Metastatic Liver Carcinoma in the Lung (tissue), 2 donors: ENCODE measurements around a stretch of chr5.

DNA sequence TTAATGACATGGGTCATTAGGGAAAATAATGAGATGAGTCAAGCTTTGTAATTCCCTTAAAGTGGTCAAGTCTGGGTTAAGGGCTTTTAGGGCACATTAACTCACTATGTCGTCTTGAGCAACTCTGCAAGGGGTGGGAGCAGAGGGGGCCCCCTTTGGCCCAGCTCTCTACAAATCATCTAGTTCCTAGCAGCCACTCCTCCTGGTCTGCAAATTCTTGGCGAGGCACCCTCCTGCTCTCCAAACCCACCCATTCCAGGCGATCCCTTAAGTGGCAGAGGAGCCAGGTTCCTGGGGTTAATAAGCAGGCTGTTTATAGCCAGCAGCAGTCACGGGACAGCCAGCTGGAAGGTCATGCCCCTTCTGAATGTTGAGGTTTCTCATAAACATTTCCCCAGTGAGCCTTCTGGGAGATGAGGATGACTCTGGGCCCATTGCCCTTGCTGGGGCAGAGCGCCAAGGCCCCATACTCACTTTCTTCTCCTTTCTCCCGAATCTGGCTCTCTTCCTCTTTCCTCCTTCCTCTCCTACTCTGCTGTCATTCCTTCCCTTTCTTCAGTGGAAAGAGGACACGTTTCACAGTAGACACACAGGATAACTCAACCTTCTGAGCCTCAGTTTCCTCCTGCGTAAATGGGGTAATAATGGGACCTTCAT is 14.3 kb upstream of the GPX3 start:
- PRO-cap, 2 experiments = peak in 2 of 2 experiments; most common plus-strand start position 411 of the sequence (in 2); most common minus-strand start position 273 of the sequence (in 1)

DNA sequence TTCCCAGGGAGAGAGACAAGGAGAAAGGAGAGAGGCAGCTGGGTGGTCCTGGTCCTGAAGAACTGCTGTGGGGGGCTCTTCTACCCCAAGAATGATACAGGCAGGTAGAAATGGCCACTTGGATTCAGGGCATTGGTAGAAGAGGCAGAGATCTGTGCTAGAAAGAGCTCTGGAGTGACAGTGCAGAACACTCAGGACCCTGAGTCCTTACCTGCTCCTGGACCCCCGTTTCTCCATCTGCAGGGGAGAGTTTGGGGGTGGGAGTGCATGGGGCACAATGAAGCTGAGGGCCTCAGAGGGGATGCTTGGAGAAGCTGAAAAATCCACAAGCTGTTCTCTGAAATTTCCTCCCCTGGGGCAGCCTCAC is 746 bp downstream of the GPX3 start:
- PRO-cap, 2 experiments = no peak in any of the 2 experiments

- PRO-cap, 2 experiments = no peak in any of the 2 experiments
Measured at GRCh38 chr5:151062709-151063321, 18.0 kb downstream of the TNIP1 start.

DNA sequence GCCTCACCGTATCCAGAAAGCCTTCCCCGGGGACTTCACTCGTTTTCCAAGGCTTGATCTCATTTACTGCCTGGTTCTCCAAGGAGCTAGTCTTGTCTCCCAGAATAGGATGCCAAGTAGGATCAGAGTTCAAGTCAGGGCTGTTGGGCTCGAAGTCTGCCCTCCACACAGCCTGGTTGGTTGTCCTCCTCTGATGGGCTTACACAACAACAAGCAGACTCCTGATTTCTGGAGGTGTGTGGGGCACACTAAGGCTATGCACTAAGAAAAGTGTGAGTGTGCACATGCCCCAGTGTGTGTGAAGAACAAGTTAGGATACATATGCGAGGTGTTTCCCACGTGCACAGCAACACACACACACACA is 14.0 kb upstream of the TNIP1 start:
- PRO-cap, 2 experiments = no peak in any of the 2 experiments

DNA sequence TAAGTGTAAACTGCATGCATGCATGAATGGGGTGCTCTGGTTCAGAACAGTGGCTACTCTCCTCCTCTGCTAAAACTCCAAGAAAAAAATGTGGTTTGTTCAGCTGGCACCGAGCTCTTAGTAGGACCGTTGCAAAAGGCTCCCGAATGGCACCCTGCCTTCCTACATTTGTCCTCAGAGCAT is 17.7 kb upstream of the TNIP1 start:
- PRO-cap, 2 experiments = no peak in any of the 2 experiments

DNA sequence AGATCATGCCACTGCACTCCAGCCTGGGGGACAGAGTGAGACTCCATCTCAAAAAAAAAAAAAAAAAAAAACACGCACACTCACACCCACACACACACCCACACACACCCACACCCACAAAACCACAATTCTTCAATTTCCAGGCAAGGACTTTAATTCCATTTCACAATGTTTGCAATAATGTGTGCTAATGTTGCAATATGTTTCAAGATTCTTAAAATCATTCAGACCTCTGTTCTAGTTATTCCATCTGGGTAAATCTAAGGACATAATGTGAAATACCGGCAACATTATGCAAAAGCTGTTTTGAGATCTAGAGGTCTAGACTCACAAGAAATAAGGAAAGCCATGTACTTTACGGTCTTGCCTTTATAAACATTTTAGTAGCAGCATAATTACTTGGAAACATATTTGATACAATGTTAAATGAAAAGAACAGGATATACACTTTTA is 28.2 kb downstream of the CCDC69 start:
- PRO-cap, 2 experiments = no peak in any of the 2 experiments

DNA sequence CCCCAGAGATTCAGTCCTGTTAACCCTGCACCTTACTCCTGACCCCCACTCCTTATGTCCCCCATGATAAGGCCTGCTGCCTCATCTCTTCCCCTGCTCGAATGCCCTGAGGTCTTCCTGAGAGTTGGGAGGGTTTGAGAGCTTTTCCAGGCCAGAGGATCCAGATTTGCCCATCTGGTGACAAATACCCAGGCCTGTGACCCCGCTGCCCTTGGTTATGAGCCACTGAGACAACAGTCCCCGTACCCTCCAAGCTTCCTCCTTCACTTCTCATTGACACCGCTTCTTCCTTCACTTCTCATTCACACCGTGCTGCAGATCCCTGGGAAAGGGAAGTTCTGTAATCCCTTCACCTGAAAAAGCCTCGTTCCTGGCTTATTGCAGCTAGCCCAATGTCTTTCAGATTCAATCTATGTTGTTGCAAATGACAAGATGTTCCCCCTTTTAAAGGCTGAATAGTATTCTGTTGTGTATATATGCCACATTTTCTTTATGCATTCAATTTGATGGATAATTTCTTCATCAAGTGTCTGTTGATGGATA is 676 bp downstream of the GM2A start:
- PRO-cap, 2 experiments = no peak in any of the 2 experiments

- PRO-cap, 2 experiments = no peak in any of the 2 experiments
Measured at GRCh38 chr5:151345802-151346415, 1.4 kb downstream of the SLC36A2 start.

DNA sequence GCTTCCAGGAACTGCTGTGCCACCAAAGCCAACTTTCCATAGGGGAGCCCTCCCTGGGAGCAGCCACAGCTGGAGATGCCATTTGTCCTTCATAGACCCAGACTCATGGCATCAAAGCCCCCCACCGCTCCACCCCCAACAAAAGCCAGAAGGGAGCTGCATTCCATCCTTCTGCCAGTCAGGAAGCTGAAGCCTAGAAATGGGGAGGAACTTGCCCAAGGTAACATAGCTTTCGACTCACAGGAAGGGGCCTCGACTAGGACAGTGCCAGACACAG is 28.9 kb upstream of the FAT2 start:
- PRO-cap, 2 experiments = no peak in any of the 2 experiments

- PRO-cap, 2 experiments = peak in 1 of 2 experiments; most common plus-strand start chr5:151685922 (in 1); most common minus-strand start chr5:151685974 (in 1)
Measured at GRCh38 chr5:151685460-151686325, 1.0 kb downstream of the SPARC start.

GRCh38 chr5:151770025-151770150 is 1.9 kb upstream of the G3BP1 start:
- PRO-cap, 2 experiments = no peak in any of the 2 experiments

DNA sequence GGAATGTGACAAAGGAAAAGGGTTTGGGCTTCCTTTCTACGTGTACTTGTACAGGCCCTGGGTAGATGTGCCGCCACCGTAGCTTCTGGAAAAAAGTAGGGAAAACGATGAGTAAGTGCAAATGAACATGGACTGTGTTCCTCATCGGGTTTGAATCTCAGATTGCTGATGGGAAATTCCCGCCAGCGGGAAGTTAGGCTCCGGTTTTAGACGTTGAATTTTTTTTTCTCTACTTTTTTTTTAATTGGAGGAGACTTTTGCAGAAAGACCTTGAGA is 1.1 kb downstream of the G3BP1 start:
- PRO-cap, 2 experiments = peak in 2 of 2 experiments; most common minus-strand start position 87 of the sequence (in 1)

GRCh38 chr5:151773214-151773573 is 1.4 kb downstream of the G3BP1 start:
- PRO-cap, 2 experiments = no peak in any of the 2 experiments

DNA sequence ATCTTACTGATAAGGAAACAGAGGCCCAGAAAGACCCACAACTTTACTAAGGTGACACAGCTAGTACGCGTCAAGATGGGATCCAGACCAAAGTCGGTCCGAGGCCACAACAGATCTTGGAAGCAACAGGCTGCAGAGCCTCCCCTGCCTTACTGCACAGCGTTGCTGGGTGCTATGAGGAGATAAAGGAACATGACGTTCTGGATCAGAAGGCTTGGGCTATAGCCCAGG is 144.2 kb downstream of the NMUR2 start:
- PRO-cap, 2 experiments = no peak in any of the 2 experiments

DNA sequence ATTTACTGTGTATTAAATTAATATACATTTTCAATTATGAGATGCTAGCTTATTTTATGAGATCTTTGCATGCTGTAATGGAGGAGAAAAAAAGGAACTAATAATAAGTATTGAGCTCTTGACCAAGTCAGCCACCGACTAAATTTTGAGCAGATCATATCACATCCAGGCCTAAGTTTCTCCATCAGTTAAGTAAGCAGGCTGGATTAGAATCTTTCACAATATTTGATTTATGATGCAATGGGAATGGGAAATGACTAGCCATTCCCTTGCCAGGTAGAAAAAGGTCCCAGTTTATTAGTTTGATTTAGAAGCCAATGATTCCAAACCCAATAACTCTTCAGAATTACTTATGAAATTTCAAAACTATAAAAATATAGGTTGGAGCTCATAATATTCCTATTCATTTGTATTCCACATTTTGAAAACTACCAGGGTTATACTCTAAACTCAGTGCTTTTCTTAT is 533.2 kb upstream of the GRIA1 start:
- PRO-cap, 2 experiments = no peak in any of the 2 experiments

- PRO-cap, 2 experiments = no peak in any of the 2 experiments
Measured at GRCh38 chr5:153859556-153859801, 179.2 kb downstream of the FAM114A2 start.

DNA sequence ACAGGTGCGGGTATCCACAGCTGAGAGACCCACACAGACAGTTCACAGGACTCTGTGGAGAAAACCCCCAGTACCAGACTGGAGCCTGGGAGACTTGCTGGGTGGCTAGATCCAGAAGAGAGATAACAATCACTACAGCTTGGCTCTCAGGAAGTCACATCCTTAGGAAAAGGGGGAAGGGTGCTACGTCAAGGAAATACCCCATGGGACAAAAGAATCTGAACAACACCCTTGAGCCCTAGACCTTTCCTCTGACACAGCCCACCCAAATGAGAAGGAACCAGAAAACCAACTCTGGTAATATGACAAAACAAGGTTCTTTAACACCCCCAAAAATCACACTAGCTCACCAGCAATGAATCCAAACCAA is 23.3 kb downstream of the FAM114A2 start:
- PRO-cap, 2 experiments = no peak in any of the 2 experiments

DNA sequence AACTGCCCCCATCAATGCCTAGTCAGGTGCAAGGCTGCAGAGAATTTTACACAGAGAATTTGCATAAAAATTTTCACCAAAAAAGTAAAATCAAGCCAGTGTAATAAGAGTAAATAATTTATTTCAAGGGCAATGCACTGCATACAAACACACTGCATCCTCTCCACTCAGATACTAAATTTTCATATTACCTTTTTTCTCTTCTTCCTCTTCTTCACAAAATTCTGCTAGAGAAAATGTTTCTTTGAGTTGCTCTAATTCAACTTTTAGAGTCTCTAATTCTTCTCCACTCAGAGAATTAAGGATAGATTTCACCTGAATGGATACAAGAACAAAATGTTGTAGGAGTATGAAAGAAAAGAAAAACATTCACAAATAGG is 12.5 kb downstream of the FAM114A2 start:
- PRO-cap, 2 experiments = no peak in any of the 2 experiments

- PRO-cap, 2 experiments = no peak in any of the 2 experiments
Measured at GRCh38 chr5:154053121-154054019, 14.6 kb downstream of the MFAP3 start.

DNA sequence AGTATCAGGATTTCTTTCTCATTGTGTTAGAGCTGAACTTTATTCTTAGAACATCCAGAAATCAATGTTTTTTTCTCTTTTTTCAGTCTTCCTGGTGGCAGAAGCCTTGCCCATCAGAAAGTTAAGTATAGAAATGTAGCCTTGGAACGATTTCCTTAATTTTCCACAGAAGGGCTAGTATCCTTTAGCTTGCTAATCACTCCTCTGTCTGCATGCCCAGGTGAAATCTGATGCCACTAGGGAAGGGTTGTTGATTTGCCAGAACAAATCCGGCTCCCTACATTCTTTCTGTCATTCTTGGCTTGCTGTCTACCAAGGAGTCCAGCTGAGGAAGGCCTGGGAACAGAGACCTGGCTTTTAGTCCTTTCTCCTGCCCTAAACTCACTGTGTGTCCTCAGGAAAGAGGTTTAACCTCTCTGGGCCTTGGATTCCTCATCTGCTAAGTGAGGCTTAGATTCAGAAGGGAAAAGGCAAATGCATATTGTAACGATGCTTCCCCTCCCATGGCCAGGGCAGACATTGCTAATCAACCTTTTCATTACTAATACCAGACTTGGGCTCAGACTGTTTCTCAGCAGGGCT is 3.8 kb downstream of the GALNT10 start:
- PRO-cap, 2 experiments = no peak in any of the 2 experiments